Hair follicle dermal papilla cell (primary cell): Measurements from ENCODE around the genes DIDO1, NKAIN4 and PTK6.

DNA sequence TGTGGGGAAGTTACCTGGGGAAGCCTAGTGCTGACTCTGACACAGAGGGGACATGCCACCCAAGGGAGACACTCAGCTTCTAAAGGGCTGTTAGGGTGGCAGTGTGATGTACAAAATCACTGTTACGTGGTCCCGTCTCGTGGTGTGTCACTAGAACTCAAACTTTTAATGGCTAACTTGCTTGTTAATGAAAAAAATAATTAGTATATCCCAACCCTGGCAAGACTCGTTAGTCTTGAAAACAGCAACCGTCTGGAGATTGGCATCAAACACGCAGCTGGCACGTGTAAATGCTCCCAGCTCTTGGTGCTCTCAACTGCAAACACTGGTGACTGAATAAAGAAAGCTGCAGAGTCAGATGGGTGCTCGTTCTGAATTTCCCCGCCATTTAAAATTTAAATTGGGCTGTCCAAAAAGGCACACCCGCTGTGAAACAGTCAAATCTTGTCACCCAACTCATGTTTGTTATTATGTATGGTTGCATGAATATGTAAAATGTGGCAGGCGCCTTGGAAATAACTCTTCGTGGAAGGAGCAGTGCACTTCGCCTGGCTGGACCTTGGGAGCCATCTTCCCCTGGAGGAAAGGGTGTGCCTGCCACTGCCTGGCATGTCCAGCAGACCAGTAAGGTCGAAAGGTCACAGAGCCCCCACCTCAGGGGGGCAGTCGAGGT is 23.8 kb upstream of the TCFL5 start:
- CAGE, long polyA plus RNA = no peak

- CAGE, long polyA plus RNA = no peak
Observed at GRCh38 chr20:62905810-62906634, 20.3 kb downstream of the DIDO1 start.

DNA sequence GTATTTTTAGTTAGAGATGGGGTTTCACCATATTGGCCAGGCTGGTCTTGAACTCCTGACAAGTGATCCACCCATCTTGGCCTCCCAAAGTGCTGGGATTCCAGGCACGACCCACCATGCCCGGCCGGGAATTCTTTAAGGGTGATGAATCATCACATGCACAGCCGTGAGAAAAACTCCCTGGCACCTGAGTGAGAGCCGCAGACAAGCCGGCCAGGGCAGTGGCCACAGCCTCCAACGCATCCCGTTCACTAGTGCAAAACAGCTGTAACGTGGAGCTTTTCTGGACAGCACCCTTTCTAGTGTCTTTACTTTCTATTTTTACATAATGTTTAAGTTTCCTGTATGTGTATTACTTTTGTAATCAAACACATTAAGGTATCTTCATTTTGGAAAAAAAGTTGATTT is 3.0 kb downstream of the DIDO1 start:
- CAGE, long polyA plus RNA = no peak

DNA sequence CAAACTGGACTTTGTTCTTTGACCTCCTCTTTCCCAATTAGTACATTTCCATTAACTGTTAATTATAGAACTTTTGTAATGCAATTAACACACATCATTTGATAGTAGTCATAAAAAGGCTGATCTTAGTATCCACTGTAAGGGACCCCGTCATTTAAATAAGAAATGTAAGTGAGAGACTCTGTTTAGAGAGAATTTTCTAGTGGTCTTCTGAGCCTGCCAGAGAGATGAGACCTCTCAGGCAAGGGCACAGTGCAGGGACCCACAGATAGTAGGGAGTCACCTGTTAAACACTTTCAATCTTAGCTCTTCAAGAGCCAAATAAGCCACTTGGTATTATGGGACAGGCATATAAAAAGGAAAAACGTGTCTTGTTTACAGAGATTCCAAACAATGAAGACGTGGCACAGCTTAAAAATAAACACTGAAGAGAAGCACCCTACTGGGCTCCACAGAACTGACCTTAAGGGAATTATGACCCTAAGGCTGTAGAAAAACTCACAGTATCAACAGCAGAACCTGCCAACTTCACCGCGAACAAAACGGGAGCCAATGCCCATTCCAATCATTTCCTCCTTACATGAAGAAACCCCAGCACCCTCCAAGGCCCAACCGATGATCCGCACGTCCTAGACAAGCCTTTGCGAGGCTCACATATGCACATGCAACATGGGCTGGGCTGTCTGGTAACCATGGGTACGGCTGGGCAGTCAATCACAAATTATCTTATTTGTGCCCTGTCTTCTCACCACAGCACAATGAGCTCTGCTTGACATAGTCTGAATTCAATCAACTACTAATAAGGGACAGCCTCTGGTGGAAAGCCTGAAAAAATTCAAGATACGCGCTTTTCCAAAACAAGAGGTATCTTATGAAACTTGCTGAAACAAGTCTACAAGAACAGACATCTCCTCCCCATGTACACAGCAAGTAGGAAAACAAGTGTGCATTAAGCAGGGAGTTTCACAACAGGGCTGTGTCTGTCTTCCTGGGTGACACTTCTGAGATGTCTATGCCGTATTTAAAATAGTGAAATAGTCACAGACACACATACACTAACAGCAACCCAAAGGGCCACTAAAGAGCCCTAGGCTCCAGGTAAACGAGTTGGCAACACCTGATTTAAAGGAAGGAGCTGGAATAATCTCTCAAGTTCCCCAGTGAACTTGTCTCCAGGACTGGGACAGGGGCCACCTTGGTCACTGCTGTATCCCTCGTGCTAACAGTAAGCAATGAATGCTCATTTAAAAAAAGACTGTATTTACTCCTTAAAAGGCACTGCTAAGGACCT is 1.8 kb downstream of the DIDO1 start:
- CAGE, long polyA plus RNA = no peak

DNA sequence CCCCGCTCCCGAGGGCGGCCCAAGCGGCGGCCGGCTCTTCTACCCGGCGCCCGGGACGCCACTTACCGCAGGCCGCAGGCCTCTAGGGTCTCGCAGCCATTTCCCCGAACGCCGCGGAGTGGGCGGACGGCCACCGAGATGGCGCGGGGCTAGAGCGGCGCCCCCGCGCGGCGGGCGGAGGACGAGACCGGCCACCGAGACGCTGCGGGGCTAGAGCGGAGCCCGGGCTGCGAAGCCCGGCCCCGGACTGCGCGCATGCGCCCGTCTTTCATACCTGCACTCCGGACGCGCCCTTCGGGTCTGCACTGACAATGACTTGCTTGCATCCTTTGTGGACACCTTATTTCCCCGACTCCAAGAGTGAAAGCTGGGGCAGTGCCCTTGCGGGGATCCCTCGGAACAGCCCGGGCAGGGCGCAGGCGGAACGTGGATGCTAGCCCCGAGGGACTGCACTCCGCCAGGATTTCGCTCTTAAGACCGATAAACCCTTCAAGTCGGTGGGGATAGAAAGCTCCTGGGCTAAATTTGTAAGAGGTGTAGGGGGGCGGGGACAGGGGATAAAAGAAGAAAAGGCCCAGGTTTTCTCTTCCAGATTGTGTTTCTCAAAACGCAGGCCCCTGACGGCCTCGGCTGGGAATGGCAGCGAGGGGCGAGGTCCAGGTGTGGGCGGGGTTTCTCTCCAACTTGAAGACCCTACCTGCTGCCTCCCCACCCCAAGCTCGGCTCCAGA is at the start of gene DIDO1:
TSS of gene DIDO1 (minus strand) at position 140 of the 730 bp plus-strand sequence.
- CAGE, long polyA plus RNA = no peak

- CAGE, long polyA plus RNA = no peak
Observed at GRCh38 chr20:62927096-62927465, 776 bp upstream of the DIDO1 start.

DNA sequence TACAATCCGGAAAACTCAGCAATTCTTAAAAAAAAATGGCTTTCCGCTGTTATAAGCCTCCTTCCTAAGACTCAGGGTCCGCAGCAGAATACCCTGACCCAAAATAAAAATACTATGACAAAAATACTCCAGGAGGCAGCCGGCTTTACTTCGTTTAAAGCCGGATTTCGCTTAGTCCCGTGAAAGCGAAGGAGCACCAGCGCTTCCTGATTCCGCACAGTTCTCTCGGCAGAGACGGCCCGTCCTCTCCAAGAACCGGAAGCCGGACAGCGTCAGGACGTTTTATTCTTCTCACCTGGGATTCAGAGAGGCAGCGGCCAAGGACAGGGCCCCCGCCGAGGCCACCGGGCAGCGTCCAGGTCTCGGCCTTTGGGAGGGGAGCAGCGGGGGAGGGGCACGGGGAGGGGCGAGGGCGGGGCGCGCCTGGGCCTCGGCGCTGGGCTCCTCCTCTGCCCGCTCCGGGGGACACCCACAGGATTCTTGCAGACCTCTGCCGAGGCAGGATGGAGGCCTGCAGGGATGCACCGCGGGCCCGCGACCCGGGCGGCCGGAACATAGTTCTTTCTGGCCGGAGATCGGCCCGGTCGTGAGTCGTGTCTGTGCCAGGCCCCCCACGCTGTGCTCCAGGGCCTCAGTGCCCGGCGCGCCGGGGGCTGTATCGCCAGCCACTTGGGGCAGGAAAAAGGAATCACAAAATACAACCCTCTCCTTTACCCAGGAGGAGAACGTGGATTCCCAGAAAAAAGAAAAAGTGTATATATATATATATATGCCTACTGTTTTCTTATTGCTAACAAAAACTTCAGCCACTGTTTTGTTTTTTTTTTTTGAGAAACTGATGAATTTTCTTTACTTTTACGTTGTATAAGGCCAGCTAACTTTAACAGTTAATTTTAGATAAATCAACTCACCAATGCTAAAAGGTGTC is 2.9 kb upstream of the DIDO1 start:
- CAGE, long polyA plus RNA = no peak

GRCh38 chr20:62937229-62938007 is 529 bp upstream of the GID8 start:
- CAGE, long polyA plus RNA = no peak

GRCh38 chr20:62953643-62954587 is 1.4 kb downstream of the SLC17A9 start:
- CAGE, long polyA plus RNA = no peak

DNA sequence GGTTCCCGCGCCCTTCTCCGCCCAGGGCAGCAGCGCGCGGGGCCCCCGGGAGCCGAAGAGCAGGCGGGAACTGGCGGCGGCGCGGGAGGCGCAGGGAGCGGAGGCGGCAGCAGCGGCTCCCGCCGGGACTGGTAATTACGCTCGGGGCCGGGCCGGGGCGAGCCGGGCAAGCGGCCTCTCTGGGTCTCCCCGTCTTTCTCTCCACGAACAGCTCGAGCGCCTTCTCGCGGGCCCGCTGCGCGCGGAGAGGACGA is 38.2 kb downstream of the YTHDF1 start:
- CAGE, long polyA plus RNA = no peak

DNA sequence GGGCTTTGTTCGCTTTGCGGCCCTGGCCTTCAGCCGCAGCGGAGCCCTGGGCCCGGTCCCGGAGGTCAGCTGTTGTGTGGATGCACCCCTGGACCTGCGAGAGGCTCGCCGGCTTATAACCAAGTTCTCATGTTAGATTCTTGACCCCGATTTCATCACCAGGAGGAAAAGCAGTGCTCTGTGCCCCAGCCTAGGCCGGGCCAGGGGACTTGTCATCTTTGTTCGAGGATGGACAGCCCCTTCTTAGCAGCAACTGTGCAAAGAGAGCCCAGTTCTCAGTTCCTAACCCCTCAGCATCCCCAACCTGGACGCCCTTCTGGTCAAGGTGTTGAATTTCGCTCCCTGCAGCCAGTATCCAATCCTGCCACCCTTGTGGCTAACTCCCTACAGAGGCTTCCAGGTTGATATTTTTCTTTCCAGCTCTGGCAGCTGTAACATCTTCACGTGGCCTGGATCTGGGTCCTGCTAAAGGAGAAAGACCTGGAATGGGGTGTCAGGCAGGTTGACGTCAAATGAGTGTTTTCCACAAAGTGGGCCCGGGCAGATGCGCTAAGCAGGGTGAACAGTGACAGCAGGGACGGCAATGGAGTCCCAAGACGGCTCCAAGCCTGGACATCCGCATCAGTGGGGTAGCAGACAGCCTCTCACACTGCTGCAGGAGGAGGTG is 843 bp upstream of the YTHDF1 start:
- CAGE, long polyA plus RNA = no peak

GRCh38 chr20:63254292-63254671 is at the start of gene NKAIN4:
TSS of gene NKAIN4 (minus strand) at chr20:63254463.
- CAGE, long polyA plus RNA = no peak

DNA sequence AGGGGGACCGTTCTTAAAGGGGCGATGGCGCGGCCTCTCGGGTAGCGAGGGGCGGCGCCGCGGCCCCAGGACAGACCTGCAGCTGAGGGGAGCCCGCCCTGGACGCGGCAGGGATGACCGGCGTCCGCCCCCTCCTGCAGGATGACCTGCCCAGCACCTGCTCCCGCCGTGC is 295 bp upstream of the NKAIN4 start:
- CAGE, long polyA plus RNA = no peak

DNA sequence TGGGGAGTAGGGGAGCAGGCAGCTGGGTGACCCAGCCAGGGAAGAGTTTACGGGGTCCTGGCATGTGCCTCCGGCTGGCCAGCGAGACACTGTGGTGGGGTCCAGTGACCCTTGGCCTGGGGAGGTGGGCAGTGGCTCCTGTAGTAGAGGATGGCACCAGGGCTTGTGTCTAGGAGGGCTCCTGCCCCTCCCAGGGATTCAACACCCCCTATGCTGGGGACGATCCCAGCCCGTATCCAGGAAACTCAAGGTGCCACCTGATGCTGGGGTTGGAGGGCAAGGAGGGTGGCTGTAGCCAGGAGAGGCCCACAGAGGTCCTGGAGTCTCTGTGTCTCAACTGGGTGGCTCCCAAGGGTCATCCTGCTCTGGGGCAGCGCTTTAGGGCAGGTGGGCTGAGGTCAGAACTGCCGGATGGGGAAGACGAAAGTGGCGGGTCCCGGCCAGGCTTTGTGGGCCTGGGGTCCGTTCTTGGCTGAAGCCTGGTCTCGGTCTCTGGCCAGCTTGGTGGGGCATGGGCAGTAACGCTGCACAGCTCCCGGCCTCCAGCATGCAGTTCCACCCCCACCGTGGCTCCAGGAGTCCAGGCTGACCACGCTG is 2.9 kb upstream of the COL20A1 start:
- CAGE, long polyA plus RNA = no peak

GRCh38 chr20:63365154-63365715 is 4.1 kb upstream of the CHRNA4 start:
- CAGE, long polyA plus RNA = no peak

- CAGE, long polyA plus RNA = no peak
Observed at GRCh38 chr20:63471035-63472128, 1.1 kb downstream of the KCNQ2 start.

DNA sequence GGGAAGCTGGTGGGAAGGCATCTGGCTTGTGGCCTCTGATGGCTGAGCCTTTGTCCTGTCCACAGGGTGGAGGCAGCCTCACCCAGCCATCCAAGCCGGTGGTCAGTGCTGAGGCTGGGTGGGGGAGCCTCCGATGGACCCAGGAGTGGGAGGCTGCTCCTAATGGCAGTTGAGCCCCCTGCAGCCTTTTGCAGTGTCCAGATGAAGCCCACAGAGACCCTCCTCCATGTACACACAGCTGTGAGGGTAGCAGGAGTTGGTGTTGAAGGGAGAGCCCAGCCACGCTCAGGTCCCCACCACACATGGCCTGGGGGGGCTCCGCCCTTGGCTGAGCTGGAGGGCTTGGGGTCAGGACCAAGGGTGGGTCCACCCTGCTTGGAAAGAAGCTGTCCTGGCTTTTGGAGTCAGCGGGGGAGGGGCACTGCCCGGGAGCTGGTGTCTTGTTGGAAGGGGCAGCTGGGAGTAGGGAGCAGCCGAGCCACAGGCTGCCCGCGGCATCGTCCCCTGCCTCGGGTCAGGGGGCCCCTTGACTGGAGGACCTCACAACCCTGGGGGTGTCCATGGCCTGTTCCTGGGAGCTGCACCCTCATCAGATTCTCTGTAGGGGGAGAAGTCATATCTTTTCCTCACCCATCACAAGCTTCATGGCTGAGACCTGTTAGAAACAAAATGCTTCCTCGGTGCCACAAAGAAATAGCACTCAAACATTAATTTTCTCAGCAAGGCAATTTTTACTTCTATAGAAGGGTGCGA is 2.7 kb downstream of the PPDPF start:
- CAGE, long polyA plus RNA = no peak

GRCh38 chr20:63527171-63527409 is 6.5 kb downstream of the PPDPF start:
- CAGE, long polyA plus RNA = no peak

DNA sequence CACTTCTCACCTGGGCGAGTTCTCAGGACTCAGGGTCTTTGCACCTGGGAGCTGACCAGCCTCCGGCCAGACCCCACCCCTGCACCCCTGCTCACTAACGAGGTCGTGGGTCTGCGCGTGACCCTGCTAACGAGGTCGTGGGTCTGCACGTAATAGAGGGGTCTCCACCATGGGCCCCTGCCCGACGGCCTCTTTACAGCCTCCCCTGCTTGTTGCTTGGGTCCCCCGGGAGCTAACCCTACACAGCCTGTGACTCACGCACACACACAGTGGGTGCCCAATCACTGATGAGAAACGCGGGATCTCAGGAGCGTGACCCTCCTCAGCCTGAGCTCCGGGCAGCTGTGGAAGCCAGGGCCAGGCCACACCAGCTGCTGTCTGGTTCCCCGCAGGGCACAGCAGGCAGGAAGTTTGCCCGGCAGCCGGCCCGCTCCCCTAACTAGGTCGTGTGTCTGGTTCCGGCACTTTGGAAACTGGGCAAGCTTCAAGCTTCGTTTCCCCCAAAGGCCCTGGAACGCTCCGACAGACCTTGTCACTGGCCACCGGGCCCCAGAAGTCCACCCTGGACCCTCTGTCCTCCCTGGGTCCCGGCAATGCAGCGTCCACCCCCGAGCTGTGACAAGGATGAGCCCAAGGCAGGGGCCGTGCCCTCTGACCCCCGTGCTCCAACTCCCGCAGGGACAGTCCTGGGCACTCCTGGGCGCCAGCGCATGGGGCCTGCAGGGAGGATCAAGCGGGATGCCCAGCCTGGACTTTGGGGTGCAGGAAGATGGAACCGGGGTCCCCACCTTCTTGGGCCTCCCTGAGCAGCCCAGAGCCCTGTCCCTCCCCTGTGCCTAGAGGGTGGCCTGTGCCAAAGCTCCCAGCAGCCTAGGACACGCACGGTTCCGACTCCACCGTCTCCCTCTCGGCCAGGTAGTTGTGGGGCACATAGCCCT is 705 bp downstream of the PTK6 start:
- CAGE, long polyA plus RNA = no peak

- CAGE, long polyA plus RNA = no peak
Observed at GRCh38 chr20:63537140-63537628, at the start of gene PTK6. TSS of gene PTK6 (minus strand) at chr20:63537376.